A673 (cell line): ENCODE measurements around the genes OPRM1 and SCAF8.

DNA sequence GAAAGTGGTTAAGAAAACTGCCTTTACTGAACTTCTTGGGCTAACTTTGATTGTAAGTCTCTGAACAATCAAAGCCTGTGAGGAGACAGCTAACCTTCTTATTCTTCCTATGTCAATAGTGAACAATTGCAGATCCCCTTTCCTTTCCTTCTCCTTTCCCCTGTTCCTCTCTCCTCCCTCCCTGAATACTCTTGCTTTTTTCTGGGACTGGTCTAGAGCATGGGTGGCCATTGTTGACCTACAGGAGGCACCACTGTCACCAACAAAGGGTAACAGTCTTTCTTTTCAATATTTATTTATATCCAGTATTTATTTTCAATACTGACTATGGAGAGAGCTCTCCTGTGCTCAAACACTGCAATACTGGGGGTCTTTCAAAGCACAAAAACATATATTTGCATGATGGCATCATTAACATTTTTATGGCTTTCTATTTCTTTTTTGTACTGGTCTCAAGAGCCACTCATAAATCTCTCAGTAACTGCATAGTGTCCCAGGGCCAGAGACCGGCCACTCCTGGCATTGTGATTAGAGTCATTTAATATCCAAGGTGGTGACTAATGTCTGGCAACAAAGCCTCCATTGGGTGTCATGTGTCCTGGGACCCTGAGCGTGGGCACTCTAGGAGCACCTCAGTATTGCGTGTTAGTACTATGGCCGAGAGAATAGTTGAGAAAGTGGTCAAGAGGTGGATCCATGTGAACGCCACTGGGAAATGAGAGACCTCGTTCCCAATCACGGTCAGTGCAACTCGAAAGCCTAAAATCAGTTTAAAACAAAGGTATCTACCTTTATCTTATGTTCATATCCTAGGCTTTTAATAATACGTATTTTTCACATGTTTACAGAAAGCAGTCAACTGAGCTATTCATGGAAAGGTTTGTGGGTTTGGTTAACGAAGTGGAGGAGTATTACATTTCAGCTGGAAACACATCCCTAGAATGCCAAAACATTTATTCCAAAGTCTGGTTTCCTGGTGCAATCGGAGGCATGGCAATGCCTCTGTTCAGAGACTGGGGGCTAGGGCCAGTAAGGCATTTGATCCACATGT lies 2.9 kb upstream of the ESR1 start:
- PRO-cap: no peak

DNA sequence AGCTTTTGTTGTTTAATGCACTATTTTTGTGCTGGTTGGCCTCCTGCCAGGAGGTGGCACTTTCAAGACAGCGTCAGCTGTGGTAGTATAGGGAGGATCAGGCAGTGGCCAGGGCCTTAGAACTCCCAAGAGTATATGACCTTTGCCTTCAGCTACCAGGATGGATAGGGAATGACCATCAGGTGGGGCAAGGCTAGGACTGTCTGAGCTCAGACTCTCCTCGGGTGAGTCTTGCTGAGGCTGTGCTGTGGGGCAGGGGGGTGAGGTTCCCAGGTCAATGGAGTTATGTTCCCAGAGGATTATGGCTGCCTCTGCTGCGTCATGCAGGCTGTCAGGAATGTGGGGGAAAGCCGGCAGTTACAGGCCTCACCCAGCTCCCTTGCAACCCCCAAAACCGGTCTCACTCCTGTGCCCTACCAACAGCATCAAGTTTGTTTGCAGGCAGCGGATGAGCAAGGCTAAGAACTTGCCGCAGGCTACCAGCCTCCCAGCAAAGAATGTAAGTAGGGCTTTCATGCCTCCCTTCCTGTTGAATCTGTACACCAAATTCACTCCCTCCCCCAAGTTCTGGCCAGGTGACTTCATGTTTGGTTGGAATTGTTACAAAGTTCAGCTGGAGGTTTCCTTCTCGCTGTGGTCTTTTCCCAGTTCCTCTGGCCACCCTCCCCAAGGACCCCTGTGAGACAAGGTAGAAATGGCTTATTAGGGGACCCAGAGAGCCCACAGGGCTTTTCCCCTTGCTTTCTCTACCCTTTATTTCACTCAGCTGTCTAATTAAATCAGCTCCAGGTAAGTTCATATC lies 93.6 kb downstream of the ESR1 start:
- PRO-cap: no peak

DNA sequence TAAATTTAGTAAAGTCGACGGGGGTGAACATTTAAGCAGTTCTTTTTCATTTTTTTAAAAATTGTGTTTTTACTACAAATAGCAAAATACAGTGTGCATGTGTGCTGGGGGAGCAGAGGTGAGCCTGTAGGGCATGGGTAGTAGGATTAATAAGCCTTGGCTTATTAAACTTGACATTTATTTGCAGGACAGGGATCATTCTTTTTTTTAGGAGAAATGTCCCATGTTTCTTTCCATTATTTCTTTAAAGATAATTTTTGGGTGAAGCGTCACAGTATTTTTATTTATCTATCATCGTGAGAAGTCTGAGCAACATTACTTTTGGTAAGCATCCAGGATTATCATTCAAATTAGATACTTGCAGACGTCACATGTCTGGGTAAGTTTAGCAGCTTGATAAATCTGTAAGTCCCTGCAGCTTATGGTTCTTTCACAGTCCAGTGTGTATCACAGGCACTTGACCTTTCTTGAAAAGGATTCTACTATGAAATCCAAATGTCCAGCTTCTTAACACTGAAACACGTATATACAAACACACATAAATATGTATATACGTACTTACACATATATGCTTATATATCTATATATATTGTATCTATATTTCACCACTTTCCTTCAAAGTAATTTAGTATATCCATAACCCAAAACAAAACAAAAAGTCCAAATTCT lies 359.4 kb downstream of the ESR1 start:
- PRO-cap: no peak

DNA sequence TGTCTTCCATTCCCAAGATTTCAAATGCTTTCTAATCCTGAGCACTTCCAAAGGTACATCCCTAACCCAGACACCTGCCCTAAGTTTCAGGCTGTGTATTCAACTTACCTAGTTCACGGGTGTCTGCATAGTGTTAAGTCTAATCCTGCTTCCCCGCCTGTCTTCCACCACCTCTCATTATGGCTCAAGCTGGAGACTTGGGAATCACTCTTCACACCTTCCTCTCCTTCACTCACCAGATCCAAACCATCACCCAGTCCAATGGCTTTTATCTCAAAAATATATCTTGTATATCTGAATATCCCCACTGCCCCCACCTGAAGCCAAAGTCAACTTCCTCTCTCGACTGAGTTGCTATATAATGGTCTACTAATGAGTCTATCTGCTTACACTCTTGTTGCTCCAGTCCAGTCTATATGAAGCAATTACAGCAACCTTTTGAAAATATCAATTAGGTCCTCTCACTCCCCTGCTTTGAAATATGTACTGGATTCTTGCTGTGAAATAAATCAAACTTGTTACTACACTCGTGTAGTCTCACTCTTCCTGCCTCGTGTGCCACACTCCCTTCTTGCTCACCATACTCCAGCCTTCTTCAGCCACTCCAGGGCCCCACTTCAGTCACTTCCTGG lies 352.1 kb downstream of the SYNE1 start:
- PRO-cap: no peak

DNA sequence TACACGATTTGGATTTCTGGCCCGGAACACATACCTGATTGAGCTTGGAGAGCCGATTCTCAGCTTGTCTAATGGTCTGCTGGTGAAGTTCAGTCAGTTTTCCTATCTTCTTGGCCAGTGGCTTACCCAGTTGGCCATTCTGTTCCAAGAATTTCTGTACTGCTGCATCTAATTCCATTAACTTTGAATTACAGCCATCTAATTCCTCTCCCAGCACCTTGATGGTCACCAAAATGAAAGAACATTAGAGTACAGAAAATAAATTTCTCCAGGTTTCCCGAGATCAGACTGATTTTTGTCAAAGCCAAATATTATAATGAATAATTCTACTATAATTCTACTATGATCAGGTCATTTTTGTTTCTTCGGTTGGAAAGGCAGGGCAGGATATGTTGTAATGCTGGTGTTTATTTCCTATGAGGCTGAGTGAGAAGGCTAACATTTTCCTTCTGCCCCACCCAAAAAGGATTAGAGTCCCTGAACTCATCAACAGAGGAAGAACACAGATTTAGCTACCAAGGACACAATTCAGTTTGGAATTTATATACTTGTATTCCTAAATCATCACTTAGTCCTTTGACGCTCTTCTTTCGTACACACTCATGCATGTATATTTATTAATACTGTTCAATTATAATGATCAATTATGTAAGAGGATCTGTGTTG lies 319.0 kb downstream of the SYNE1 start:
- PRO-cap: no peak

GRCh38 chr6:152471477-152471828 lies 165.7 kb downstream of the SYNE1 start:
- PRO-cap: no peak

- PRO-cap: no peak
These were observed at the start of gene OPRM1 for GRCh38 chr6:154038910-154039772. TSS of gene OPRM1 (plus strand) at chr6:154039240.

- PRO-cap: no peak
These were observed 59.6 kb downstream of the OPRM1 start for GRCh38 chr6:154098674-154099077.

- PRO-cap: unidirectional peak, plus-strand start at chr6:154293058
These were observed 63.9 kb downstream of the IPCEF1 start for GRCh38 chr6:154292613-154293170.

- PRO-cap: no peak
These were observed 47.0 kb upstream of the IPCEF1 start for GRCh38 chr6:154403503-154404192.

DNA sequence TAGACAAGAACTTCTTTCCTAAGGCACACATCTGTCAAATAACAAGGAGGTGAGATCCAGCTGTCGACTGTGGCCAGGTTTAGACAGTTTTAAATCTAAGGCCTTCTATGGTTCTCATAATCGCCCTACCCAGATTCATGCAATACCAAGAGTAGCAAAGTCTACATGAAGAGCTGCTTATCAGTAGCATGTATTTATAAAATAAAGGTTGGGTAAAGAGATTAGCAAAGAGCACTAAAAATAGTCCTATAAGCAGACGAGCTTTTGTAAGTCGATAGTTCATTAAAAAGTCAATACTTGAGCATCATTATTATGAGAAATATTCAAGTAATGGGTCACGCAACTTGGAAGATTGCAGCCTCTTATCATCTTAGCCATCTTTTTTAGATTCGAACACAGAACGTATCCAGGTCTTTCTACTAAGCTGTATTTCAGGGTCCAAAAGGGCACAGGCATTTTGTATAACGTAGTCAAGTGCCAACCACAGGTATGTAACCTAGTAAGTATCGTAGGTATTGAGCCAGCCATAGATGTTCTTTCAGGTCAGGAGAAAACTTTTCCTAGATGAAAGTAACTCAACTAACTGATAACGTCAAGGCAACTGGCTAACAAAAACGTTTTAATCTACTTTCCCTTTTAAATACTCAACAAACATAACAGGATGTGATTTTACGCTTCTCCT lies 3.1 kb downstream of the CNKSR3 start:
- PRO-cap: no peak

DNA sequence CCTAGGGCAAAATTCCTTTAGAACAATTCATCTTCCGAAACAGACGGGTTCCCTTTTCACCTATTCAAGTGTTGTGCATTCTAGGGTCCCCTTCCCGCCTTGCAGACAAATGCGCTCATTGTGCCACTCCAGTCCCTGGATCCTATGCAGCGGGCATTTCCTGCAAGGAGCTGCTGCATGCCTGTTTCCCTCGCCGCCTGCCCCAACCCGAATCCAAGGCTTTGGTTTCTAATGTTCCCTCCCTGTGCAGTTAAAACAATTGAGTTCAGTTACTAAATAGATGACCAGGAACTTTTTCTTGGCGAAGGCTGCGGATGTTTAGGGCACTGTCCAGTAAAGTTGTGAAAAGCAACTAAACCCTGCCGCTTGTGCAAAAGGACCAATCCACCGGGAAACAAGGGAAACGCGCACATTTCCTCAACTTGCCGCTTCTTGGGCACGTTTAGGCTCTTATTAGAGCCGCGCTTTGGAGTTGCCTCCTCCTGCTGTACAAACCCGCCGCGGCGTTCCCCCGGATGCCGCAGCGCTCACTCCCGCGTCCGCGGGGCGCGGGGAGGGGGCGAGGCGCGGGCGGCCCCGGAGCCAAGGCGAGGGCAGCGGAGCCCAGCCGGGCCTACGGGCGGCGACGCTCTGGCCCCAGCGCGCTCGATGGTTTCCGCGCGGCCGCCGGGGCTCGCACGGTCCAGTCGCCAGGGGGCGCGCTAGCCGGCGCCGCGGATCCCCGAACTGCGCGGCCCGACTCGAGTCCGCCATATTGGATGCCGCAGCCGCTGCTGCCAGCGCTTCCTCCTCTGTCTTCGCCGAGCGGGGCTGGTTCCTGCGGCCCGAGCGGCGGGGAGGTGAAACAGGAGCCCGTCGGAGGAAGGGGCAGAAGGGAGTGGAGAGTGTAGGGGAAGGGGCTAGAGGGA lies at the start of gene SCAF8:
Gene SCAF8, plus strand, starts transcription at position 752 of the 908 bp plus-strand sequence.
- PRO-cap: bidirectional peak, plus-strand start at position 126 of the sequence, minus-strand start at position 146 of the sequence; bidirectional peak, plus-strand start at position 752 of the sequence, minus-strand start at position 632 of the sequence

GRCh38 chr6:154781659-154783050 lies 48.9 kb downstream of the SCAF8 start:
- PRO-cap: no peak

DNA sequence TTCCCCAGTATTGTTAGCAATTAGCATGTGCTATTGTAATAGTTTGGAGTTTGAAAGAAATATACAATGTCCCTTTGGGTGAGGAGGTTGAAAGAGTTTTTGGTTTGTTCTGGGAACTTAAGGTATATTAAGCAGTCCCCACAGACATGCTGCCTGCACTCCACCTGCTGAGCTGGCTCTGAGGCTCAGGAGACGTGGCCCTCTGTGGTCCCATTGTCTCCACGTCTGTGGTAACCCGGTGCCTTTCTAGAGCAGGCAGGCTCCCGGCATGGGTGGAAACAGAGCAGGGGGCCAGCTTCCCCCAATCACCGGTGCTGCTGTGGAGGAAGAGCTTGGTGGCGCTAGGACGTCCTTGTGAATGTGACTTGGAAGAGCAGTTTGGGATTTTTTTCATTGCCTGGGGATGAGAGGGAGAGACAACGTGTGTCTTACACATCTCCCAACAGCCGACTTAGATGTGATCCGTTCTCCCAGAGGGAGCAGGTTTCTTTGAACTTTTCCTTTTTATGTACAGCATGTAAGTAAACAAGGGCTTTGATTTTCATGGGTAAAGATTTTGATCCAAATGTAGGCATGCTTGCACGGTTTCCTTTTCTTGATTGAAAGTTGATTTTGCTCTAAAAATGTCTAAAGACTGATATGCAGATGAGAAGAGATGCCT lies 47.1 kb upstream of the CLDN20 start:
- PRO-cap: no peak

GRCh38 chr6:155418033-155418544 lies 37.5 kb downstream of the NOX3 start:
- PRO-cap: unidirectional peak, minus-strand start at chr6:155418432

DNA sequence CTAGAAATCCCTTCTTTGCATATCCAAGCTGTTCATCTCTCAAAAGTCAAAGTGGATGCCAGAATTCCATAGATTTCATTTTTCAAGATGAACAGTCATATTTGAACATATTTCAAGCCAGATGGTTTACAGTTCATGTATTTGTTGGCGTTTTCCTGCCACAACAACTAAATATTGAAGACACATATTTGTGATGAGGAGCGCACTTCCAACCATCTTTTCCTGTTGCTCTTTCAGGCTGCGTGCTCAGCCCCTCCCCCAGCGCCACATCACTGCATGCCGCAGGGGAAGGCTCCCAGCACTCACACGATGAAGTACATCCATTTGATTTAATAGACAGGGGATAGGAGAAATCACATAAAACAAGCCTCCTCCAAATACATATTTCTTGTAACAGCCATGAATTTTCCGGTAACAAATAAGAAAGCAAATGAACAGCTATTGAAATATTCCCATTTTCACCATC lies 6.0 kb upstream of the NOX3 start:
- PRO-cap: no peak

- PRO-cap: no peak
These were observed 17.8 kb downstream of the ARID1B start for GRCh38 chr6:156794824-156795460.

DNA sequence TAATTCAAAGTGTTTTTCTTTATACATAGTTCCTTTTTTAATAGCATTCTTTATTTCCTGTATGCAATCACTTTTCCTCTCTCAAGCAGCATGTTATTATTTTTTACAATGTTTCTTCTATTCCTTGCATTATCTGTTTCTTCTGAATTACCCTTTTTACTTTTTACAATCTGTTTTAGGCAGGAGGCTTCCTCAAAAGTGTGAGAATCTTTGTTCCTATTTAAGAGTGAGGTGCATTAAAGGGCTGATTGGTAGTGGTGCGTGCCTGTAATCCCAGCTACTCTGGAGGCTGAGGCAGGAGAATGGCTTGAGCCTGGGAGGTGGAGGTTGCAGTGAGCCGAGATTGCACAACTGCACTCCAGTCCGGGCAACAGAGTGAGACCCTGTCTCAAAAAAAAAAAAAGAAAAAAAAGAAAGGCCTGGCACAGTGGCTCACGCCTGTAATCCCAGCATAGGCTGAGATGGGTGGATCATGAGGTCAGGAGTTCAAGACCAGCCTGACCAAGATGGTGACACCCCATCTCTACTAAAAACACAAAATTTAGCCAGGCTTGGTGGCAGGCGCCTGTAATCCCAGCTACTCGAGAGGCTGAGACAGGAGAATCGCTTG lies 205.6 kb downstream of the ARID1B start:
- PRO-cap: no peak

DNA sequence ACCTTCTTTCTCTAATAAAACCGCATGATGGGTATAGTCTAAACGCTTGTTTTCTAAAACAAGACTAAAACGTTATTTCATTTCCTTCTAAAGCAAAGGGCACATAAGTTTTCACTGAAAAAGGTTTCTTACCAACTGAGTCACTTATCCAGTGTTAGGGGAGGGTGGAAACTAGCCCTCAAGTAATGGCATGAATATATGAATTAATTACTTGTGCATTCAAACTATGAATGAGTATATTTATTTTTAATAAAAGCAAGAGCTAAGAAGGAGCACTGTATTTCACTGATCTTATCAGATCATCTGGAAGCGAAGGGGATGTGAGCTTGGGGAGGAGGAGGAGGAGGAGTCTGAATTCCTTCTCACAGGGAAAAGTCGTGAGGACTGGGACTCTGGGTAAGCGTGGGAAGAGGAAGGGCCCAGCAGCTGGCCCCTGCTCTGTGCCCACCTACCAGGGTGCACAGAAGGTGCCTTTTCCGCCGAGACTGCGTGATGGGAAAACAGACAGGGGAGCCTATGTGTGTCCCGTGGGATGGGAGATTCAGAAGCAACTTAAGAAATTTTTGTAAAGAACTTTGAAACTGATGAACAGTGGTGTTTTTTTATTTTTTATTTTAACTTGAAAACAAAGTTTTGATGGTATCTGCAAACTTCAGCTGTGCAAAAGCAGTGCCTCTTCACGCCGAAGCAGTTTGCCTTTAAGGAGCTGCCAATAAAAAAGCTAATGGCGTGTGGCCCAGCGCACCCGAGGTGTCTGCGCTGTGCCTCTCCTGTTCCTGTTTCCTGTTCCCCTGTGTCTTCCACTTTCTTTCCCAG lies 178.8 kb downstream of the TMEM242 start:
- PRO-cap: no peak

DNA sequence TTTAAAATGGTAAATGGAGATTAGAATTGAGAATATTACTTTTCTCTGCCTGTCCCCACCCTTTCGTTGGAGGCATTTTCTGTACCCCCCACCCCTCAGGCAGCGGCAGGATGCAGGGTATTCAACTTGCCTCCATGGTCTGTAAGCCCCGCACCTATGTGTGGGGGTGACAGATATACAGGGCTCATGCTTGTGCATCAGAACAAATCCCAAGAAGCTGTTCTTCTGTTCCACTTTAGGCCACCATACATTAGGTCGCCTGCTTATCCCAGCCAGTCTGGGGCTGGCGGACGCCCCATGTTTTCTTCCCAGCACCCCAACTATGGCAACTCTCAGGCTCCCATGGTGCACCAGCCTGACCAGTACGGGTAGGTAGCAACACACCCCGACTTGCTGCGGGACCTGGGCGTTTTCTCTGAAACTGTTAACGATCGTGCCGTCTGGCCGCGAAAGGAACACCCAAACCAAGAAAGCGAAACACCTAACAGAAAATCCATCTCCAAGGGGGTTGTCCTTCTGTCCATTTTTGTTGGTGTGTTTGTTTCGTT lies 172.8 kb downstream of the TMEM242 start:
- PRO-cap: no peak